Jurkat, Clone E6-1 (cell line): ENCODE data around the gene APOBEC3B.

- RRBS: no CpG with 5 or more reads among the region's 11 CpGs
Measured at GRCh38 chr22:38862680-38863380, 9.2 kb downstream of the CBX6 start.

DNA sequence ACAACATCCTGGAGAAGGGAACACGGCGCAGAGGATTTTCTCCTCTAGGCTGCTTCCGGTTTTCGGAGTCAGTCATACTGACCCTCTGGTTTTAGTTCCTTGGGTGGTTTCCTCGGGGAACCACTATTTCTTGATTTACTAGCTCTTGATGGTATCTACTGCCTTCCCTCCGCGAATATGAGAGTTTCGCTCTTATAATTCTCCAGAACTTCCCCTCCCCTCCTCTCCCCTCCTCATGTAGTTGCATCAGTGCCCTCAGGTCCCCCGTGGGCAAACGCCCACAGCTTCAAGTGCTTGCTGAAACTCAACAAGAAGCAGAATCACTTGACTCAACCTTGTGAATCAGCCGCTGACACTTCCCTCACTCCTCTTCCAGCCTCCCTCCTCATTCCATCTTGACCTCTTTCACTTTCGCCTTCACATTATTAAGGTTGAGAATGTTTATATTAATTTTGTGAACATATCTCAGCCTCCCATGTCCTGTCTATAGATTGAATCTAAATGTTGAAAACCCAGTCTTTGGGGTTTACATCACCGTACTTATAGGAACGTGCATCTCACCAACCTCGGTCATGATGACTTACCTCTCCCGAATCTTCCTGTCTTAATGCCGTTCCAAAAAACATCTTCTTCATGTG lies 15.7 kb upstream of the APOBEC3A start:
- RRBS: no CpG with 5 or more reads among the region's 17 CpGs

DNA sequence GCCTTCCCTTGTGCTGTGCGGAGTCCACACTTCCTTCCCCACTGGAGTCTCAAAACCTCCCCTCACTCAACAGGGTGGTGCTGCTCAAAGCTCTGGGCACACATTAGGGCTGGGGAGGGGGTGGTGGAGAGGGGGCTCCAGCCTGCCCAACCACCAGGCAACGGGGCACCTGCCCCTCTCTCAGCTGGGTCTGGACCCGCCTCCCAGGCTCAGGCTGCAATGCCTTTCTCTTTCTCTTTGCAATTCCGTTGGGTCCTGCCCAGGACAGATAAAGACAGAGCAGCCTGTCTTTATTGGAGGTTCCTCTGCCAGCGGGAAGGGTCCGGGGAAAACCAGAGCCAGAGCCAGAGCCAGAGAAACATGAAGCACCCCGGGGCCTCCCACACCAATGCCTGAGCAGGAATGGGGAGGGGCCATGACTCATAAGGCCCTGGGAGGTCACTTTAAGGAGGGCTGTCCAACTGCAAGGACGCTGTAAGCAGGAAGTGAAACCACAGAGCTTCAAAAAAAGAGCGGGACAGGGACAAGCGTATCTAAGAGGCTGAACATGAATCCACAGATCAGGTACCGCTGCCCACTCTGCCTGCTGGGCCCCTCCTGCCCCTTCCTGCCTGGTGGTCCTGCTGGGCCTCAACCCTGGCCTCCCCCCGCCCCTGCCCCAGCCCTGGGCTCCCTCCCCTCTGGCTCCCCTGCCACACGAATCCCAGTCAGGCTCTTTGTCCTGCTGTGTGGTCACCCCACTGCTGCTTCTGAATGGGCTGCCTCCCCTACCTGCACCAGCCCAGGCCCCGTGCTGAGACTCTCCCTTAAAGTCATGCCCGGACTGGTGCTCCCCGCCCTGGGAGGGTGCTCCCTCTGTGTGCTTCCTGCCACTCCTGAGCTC lies at the start of gene APOBEC3B:
Gene APOBEC3B, plus strand, starts transcription at position 441 of the 883 bp plus-strand sequence.
- RRBS: no CpG with 5 or more reads among the region's 16 CpGs

GRCh38 chr22:39013003-39013333 lies 1.1 kb upstream of the APOBEC3C start:
- RRBS: no CpG with 5 or more reads among the region's 8 CpGs

DNA sequence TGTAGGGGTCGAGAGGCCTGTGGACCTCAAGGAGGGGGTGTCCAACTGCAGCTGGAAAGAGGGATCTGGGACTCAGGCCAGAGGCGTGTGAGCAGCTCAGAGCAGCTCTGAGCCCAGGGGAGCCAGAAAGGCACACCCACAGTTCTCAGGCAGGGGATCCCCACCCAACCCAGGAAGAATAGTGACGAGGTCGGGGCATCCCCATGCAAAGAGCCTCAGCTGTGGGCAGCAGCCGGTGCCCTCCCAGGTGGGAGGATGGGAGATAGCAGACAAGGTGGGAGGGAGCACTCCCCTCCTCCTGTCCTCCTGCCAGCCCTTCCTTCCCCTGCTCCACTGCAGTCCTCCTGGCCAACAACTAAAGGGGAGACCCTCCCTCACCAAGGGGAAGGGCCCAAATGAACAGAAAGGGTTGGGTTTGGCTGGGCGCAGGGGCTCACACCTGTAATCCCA lies 2.5 kb downstream of the APOBEC3H start:
- RRBS: no CpG with 5 or more reads among the region's 6 CpGs

DNA sequence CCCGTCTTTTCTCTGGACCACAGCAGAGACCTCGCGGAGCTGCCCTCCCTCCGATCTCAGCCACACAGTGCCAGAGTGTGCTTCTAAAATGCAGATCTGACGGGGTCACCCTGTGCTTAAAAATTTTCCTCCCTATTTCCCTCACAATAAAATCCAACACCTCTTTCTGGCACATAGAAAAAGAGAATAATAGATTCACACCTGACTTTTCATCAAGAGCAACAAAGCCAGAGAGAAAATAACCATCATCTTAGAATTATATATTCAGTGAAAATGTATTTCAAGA lies 1.1 kb upstream of the CBX7 start:
- RRBS: no CpG with 5 or more reads among the region's 5 CpGs

DNA sequence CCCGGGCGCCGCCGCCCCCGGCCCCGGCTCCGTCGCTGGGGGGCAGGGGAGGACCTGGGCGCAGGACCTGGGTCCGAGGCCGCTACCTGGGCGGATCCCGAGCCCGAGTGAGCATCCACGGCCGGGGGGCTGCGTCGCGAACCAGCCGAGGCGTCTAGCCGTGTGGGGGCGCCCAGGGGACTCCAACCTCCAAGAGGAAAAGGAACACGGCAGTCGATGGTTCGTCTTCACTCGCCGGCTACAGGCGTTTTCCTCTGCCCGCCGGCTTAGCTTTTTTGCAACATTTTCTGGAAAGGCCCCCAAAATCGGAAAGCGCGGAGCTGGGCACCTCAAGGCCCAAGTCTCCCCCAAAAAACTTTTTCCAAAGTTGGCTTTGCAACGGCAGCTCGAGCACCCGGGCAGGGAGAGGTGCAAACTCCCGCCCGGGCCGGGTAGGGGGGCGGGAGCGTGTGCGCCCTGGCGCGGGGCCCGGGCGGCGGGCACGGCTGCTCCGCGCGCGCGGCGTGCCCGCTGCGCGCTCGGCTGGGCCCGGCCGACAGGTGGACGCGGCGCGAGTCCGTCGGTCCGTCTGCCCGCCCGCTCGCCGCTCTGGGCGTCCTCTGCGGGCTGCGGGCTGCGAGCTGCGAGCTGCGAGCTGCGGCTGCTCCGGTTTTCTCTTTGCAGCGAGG lies 527 bp downstream of the PDGFB start:
- RRBS: 12% methylated on average over 22 of the region's 81 CpGs

DNA sequence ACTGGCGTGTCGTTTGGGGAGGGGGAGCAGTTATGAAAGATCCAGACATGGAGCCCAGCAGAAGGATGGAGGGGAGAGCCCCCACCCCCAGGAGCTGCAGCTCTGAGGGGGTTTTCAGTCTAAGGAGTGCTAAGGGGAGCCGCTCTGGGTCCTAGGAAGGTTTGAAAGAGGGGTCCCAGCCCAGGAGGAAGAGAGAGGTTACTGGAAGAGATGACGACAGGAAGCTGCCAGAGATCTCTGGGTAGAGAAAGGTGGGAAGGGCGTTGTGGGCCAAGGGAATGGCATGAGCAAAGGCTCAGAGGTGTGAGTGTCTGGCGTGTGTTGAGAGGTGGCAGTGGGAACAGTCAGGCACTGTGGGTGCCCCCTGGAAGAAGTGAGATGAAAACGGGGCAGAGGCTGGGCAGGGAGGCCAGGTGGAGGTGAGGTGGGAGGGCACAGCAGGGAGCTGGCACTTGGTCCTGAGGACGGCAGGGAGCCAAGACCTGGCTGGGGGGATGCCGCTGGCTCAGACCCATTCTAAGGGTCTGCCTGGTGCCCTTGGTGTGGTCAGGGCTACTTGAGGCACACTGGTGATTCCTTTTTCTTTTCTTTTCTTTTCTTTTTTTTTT lies 1.8 kb downstream of the MGAT3 start:
- RRBS: no CpG with 5 or more reads among the region's 9 CpGs

DNA sequence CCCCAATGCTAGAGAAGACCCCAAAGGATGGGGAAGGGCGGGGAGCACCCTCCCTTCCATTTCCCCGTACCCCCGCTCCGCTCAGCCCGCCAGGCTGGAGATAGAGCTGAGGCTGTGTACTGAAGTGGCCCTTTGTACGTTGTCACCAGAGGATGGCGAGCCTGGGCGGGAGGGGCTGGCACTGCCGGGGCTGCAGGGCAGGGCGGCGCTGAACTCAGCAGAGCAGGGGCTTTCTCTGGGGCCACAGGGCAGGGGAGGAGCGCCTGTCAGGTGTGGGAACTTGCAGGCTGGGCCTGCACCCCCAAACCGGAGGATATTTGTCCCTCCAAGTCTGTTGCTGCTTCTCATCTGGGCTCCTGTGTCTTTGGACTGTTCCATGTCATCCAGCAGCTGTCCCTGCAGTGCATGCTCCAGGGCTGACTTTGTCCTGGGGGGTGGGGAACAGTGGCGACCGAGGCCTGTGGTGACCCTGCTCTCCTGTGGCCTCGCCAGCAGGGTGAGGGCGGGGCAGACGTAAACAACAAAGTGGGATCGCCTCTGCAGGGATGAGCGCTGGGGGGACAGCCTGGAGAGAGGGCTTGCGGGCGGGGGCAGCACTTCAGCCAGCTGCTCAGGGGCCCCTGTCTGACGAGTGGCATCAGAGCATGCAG lies 13.0 kb downstream of the MGAT3 start:
- RRBS: no CpG with 5 or more reads among the region's 23 CpGs

DNA sequence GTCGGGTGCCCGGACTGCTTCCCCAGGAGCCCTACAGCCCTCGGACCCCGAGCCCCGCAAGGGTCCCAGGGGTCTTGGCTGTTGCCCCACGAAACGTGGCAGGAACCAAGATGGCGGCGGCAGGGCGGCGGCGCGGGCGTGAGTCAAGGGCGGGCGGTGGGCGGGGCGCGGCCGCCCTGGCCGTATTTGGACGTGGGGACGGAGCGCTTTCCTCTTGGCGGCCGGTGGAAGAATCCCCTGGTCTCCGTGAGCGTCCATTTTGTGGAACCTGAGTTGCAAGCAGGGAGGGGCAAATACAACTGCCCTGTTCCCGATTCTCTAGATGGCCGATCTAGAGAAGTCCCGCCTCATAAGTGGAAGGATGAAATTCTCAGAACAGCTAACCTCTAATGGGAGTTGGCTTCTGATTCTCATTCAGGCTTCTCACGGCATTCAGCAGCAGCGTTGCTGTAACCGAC lies 603 bp downstream of the ATF4 start:
- RRBS: 2% methylated on average over 2 of the region's 34 CpGs

- RRBS: no CpG with 5 or more reads among the region's 22 CpGs
Measured at GRCh38 chr22:39663692-39664132, 93.2 kb downstream of the CACNA1I start.

DNA sequence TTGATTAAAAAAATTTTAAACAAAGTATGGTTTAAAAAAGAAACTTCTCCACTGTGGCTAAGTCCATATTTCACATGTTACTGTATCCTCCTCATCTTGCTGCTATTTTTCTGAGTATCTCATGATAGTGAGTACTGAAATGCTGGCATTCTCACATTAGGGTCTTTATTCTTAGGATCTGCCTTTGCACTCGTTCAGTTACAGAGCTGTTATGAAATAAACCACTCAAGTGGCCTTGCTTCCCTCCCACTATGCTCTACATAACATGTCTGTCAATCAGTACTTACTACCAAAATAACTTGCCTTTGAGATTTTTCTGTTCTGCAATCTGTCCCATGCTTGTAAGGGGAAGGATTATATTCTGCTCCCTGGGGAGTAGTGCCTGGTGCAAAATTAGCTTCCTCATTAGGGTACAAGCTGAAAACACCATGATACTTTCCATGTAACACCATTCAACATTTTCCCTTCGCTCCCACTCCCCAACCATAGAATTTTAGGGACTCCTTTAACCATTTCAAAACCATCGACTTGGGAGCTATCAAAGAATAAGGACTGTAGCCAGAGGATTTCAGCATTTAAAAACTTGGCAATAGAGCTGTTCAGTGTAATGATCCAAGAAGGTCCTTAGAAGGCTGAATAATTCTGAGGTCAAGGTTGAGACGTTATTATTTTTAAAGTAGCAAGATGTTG lies 1.9 kb upstream of the GRAP2 start:
- RRBS: no CpG with 5 or more reads among the region's 4 CpGs

- RRBS: no CpG with 5 or more reads among the region's 6 CpGs
Measured at GRCh38 chr22:39908689-39909301, 7.9 kb downstream of the GRAP2 start.

- RRBS: no CpG with 5 or more reads among the region's 5 CpGs
Measured at GRCh38 chr22:39997966-39998353, 3.2 kb downstream of the FAM83F start.

DNA sequence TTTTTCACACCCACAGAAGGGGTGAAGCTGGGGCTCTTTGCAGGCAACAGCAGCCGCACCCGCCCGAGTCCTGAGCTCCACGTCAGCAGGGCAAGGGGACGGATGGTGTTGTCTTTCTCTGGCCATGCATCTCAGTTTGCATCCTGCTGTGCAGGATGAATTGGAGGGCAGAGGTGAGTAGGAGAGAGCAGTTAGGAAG lies 14.4 kb downstream of the FAM83F start:
- RRBS: no CpG with 5 or more reads among the region's 5 CpGs

GRCh38 chr22:40014494-40015107 lies 19.8 kb downstream of the FAM83F start:
- RRBS: no CpG with 5 or more reads among the region's 3 CpGs

- RRBS: no CpG with 5 or more reads among the region's 6 CpGs
Measured at GRCh38 chr22:40050098-40050661, 55.4 kb downstream of the FAM83F start.

DNA sequence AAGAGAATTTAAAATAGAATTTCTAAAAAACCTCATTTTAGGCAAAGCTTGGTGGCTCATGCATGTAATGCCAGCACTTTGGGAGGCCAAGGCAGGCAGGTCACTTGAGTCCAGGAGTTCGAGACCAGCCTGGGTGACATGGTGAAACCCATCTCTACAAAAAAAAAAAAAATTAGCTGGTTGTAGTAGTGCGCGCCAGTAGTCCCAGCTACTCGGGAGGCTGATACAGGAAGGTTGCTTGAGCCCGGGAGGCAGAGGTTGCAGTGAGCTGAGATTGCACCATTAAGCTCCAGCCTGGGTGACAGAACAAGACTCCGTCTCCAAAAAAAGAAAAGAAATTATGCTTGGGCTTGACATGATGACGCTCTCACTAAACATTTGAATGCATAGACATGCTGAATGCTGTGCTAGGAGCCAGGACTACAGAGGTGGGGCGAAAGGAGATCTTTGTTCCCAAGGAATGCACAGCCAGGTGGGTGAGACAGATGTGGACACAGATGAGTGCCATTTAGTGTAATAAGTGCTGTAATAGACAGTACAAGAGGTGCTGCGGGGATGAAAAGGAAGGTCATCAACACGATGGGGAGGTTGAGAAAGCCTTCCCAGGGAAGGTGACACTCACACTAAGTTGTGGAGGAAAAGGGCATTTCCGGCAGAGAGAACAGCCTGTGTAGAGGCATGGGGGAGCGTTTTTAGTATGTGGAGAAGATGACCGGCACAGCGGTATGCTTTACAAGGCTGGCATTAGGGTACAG lies 60.1 kb downstream of the FAM83F start:
- RRBS: no CpG with 5 or more reads among the region's 14 CpGs

DNA sequence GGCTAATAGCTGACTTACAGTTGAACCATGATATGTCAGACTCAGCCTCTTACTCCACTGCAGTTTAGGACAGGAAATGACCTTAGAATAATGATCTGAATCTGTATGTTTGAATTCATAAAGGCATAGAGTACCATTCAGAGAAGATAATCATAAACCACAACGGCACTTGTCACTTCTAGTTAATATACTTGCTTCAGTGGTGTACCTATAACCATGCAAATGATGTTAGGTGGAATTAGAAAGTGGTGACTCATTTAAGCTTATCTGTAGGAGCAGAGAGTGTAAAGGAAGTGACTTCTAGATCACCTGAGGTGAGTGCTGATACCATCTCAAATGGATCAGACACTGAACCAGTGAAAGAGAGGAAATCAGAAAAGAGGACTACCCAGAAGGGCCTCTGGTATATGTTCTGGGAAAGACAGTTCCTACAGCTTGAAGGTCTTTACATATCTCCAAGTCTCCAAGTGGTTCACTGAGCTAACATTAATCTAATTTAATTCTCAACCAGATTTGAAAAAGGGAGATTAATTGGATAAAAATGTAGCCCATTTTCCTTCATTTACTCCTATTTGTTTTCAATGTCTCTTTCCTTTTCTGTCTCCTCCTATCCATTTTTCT lies 60.8 kb downstream of the FAM83F start:
- RRBS: no CpG with 5 or more reads among the region's 1 CpG

DNA sequence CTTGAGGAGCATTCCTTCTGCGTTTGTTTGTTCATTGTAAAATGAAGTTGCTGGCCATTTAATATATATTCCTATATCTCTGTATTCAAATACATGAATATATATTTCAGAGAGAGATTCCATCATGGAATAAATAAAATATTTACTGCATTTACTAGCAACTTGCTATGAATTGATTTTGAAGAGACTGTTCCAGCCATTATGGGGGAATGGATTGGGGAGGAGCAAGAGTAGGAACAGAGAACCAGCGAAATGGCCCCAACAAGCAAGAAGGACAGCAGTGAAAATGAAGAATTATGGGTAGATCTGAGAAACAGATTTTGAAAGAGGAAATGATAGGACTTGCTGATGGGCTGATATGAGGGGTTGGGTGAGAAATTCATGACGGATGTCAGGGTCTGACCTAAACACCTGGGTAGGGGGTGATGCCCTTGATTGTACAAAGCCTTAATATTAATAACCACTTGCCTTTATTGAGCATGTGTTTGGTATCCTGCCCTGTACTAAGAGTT lies 61.4 kb upstream of the TNRC6B start:
- RRBS: no CpG with 5 or more reads among the region's 3 CpGs